Cardiac fibroblast (primary cell): ENCODE results near the gene RSAD2.

- RRBS: no CpG with 5 or more reads among the region's 18 CpGs
Observed at GRCh38 chr2:3222854-3223646, 154.6 kb downstream of the EIPR1 start.

DNA sequence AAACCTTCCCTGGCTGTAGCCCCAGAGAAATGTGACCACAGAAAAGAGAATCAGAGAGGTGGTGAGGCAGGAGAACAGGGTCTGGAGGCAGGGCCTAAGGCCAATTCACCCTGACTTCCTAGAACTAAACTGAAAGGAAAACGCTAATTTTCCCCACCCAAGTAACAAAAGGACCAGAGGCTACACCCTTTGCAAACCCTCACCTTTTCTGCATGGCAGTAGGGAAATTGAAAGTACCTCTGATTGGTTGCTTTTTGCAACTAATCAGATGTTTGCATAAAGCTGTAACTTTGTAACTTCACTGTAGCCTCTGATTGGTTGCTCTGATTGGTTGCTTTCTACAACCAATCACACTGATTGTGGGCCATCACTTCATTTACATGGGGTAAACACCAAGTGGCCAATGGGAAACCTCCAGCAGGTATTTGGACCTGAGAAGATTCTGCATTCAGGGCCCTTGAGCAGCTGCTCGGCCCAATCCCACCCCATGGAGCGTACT is 20.8 kb downstream of the EIPR1 start:
- RRBS: no CpG with 5 or more reads among the region's 3 CpGs

DNA sequence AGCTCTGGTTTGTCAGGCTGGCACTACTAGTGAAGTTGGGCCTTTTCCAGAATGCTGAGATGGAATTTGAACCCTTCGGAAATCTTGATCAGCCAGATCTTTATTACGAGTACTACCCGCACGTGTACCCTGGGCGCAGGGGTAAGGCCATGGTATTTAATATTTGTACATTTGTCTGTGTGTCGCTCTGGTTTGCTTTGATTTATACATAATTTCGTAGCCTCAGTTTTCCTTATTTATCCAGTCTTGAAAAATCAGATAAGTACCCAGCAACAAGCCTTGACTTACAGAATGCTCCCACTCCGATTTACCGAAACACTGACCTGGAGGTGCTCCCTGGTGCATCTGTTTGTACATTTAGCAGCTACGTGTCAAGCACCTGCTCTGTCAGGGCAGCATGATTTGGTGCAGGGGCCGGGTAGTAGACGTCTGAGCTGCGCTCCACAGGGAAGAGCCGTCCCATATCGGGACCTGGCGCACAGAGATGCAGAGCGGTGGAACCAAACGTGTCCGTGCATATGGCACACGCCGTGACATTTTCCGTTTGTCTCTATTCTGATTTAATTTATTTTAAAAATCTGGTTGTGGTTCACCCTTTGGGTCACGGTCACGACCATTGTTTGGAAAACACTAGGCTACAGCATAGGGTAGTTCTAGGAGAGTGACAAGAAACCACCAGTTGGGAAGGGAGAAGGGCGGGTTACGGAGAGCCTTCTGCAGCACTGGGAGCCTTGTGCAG is 45.2 kb downstream of the TRAPPC12 start:
- RRBS: no CpG with 5 or more reads among the region's 26 CpGs

GRCh38 chr2:3598931-3599330 is 4.0 kb downstream of the COLEC11 start:
- RRBS: no CpG with 5 or more reads among the region's 10 CpGs

DNA sequence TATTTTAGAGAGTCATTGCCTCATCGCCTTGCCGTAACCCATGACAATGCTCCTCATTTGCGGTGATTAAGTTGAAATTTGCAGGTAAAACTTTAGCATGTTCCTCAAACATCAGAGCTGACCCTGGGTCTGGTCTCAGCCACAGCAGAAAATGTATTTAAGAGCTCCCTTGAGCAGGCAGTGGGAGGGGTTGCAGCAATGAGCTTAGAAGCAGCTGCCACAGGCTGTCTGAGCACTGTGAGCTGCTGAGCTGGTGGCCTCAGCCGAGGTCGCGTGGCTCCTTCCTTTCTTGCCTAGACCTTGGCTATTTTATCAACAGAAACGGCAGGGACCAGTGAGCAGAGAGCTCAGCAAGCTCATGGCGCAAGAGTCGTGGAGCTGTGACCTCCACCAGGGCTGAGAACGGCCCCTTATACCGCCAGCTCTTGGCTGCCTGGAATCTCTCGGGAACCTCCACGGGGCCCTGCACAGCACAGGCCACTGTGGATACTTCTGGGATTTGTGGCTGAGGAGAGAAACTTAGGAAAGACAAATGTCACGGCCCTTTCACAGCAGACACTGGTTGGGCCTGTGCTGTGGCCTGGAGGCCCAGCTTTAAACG is 1.4 kb downstream of the ALLC start:
- RRBS: no CpG with 5 or more reads among the region's 15 CpGs

GRCh38 chr2:4135824-4136121 is 432.4 kb downstream of the DCDC2C start:
- RRBS: no CpG with 5 or more reads among the region's 14 CpGs

GRCh38 chr2:5776973-5777612 is 84.9 kb downstream of the SOX11 start:
- RRBS: no CpG with 5 or more reads among the region's 5 CpGs

GRCh38 chr2:6820868-6821164 is 44.9 kb downstream of the CMPK2 start:
- RRBS: 86% methylated on average over 1 of the region's 14 CpGs

DNA sequence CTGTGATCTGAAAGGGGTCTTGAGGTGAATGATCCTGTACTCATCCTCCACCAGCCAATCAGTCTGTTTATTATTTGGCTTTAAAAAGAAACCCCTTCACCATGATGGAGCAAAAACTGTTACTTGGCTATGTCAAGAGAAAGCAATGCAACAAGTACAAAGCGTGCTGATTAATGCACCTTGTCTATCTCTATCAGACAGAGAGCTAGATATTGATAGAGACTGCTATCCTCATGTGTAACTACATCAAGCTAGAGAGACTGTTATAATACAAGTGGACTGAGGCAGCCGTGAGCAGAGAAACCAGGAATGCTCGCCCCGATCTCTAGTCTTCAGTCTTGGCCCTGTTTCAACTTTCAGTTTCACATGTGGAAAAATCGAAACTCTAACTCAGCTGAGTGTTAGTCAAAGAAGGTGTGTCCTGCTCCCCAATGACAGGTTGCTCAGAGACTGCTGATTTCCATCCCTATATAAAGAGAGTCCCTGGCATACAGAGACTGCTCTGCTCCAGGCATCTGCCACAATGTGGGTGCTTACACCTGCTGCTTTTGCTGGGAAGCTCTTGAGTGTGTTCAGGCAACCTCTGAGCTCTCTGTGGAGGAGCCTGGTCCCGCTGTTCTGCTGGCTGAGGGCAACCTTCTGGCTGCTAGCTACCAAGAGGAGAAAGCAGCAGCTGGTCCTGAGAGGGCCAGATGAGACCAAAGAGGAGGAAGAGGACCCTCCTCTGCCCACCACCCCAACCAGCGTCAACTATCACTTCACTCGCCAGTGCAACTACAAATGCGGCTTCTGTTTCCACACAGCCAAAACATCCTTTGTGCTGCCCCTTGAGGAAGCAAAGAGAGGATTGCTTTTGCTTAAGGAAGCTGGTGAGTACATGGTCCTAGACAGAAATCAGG is at the start of gene RSAD2:
Gene RSAD2, plus strand, starts transcription at position 500 of the 899 bp plus-strand sequence.
- RRBS: no CpG with 5 or more reads among the region's 9 CpGs

- RRBS: no CpG with 5 or more reads among the region's 5 CpGs
Observed at GRCh38 chr2:7730401-7730880, 813.2 kb downstream of the RNF144A start.

- RRBS: no CpG with 5 or more reads among the region's 4 CpGs
Observed at GRCh38 chr2:7745308-7745847, 828.2 kb downstream of the RNF144A start.

DNA sequence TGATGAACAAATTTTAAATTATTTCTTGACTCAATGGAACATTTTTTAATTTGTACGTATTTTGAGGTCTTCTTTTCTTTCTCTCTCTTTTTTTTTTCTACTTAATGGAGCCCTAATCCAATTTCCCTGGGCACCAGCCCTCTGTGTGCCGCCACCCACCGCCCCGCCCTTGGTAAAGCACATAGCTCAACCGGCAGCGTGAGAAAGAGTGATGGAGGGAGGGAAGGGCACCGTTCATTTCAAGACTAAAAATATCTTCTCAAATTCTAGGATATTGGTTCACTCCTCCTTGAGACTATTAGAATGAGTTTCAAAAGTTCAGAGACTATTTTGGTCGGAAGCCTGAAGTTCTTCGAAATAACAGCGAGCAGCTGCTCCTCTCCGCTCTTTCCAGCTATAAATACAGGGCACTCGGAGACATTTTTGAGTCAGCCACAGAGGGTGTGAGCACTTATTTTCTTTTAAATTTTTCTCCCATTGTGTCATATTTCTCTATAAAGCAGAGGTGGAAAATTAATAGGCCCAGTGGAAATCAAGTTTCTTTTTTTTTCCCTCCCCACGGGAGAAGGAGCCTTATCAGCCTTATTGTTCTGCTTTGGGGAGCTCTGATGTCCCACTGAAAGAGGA is 731.7 kb upstream of the ID2 start:
- RRBS: no CpG with 5 or more reads among the region's 13 CpGs

- RRBS: no CpG with 5 or more reads among the region's 16 CpGs
Observed at GRCh38 chr2:8132205-8132870, 549.5 kb upstream of the ID2 start.

GRCh38 chr2:8146396-8147063 is 535.3 kb upstream of the ID2 start:
- RRBS: no CpG with 5 or more reads among the region's 5 CpGs

- RRBS: no CpG with 5 or more reads among the region's 11 CpGs
Observed at GRCh38 chr2:8412029-8412635, 269.7 kb upstream of the ID2 start.

DNA sequence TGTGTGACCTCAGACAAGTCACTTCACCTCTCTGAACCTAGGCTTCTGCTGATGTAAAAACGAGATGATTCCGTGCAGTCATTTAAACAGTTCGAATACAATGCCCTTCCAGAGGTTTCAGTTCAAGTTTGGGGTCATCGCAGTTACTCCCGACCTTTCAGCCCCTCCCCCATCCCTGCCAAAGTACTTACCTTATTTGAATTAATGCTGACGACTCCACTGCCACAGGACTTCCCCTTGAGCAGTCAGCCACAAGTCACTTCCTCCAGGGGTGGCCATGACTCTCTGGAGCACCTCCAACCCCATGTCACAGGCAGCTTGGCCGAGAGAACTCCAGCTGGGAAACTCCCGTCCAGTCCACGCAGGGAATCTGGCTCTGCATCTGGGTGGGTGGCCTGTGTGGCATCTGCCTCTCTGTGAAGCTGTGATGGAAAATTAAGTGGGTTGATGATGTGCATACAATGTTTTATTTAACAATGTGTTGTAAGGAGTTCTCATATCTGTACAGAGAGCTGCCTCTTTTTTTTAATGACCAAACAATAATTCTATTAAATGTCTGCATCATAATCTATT is 105.0 kb upstream of the ID2 start:
- RRBS: no CpG with 5 or more reads among the region's 9 CpGs

DNA sequence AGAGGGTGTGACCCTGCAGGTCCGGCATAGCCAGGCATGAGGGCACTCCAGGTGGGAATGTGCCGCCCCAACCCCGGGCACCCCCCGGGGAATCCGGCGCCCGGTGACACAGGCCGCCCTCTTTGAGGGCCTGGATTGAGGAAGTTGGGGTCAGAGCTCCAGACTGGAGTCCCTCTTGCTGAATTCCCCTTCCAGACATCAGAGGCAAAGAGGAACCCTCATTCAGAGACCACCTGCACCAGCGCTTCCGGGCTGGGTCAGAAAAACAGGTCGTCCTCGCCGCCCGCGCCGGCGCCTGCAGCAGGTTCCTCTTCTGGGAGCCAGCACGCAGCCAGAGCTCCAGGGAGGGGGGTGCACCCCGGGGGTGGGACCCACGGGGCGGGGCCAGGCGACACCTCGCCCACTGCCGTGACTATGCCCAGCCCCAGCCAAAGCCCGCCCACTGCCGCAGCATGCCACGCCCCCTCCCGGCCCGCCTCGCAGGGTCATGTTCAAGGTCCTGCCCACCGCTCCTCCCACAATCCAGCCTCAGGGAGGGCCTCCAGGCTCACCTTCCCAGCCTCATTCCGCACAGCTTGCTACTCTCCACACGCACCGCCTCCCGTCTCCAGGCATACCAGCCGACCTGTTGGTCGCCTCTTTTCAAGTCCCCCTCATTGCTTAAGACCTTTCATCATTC is 98.2 kb upstream of the ID2 start:
- RRBS: 54% methylated on average over 13 of the region's 37 CpGs

DNA sequence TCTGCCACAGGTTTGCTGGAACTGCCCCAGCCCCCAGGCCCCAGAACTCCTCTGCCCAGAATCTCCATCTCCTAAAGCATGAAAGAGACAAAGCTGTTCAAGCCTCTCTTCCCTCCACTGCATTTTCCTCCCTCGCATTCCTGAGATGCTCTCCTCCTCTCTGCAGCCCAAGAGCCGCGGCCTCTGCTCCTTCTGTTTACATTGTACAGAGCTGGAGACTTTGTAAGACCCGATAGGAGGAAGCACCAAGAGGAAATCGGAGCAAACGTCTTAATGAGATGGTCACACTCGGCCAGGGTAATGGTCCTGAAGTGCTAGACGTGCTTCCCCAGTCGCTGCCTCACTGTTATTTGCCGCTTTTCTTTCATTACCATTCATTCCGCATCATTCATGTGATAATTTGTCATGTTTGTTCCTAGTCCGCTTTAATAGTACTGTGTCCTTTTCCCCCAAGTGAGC is 45.1 kb upstream of the ID2 start:
- RRBS: no CpG with 5 or more reads among the region's 12 CpGs

DNA sequence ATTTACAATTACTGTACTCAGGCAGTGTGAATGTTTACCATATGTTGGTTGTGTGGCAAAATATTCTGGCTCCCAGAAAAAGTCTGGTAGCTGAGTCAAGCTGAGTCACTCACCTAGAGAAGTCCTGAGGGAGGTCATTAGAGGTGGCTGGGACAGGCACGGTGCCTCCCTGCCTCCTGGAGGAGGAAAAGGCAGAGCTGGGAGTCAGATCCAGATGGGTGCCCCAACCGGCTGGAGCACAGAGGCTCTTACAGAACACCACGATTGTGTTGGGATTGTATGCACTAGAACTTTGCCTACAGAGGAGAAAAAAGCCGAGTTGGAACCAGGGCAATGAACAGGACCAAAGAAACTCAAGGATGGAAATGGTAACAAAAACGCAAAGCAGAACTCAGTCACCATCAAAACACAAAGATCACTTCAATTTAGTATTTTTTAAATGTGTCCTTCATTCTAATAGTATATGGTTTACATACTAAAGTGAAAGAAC is 19.2 kb upstream of the ID2 start:
- RRBS: no CpG with 5 or more reads among the region's 5 CpGs

DNA sequence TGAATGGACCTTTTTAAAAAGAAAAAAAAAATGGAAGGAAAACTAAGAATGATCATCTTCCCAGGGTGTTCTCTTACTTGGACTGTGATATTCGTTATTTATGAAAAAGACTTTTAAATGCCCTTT is 1.8 kb downstream of the ID2 start:
- RRBS: no CpG with 5 or more reads among the region's 1 CpG